Rectum (tissue), 1 donor: ENCODE measurements around a stretch of chr2.

DNA sequence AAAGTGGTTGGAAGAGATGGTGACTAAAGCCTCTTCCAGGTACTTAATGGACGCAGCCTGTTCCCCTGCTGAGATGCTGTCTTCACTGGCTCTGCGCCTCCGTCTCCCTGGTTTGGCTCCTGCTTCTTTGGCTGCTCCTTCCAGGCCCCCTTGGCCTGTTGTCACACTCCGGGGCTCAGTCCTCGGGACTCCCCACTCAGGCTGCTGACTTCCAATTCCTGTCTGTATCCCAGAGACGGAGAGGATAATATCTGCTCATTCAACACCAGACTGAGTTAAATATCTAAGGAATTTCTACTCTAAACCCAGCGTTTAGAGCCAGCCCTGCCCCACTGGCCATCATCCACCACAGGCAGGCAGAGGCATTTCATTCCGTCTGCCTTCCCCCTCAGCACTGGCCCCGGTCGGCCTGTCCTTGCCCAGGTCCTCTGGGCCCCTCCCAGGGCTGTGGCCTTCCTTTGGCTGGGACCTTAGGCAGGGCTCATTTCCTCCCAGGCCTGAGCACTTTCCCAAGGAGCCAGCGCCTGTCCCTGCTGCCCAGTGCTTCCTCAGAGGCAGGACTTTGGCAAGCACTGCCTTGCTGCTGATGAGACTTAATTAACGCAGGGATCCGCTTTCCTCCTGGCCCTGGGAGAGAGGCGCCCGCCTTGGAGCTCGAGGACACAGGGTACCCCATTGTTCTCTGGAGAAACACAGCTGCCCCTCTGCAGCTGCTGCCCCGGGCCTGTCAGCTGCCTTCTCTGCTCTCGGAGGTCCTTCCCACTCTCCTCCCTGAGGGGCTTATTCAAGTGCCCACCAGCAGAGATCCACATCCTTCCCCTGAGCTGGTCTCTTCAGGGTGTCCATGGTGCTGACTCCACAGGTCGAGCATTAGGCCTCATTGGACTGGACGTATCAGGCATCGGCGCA is 42.7 kb downstream of the ATOH8 start:
- PRO-cap: no peak

DNA sequence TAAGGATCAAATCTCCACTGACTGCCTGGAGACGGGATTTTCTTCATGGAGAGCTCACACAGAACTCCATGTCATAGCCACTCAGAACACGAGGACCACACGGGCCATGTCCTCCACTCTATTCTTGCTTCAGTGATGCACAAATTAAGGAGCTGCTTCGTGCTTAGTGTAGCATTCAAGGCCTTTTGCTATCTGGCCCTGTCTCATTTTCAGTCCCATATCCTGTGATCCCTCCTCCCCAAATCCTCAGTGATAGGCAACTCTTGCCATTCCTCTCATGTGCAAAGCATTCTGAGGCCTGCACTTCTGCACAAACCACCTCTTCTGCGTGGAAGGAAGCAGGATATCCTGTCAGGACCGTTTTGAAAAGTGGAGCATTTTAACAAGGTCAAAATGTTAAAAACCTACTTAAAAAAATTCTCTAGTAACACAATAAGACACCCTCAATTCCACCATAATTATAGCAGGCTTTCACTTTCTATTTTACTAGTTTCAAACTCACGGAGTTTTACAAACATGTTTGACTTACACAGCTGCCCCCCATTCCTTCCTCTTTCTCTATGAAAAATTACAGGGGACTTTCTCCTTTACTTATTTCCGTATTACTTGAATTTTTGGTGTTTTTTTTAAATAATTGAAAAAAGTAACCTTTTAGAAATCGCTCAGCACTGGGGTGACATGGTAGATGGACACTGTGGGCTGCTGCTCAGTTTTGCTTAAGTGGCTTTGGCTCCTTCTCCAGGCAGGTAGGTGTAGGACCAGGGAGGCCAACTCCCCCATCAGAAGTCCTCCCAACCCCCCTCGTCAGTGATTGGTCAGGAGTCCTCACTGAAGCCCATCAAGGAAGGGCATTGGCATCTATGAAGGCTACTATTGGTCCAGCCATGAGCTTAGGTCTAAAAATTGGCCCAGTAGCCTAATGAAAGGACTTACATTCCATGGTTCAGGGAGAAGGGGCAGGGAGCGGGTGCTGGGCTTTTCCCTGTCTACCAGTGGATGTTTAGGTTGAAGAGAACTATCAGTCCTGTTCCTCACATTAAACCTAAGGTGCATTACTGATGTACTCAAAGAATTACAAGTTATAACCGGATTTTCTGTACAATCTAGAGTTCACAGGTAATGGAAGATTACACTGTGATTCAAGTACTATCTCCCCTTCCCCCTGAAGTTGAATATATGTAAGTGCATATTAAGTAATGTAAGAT is 34.8 kb downstream of the ST3GAL5 start:
- PRO-cap: no peak

- PRO-cap: no peak
Measured at GRCh38 chr2:85954831-85955730, 66.3 kb upstream of the ST3GAL5 start.

GRCh38 chr2:86035729-86036298 is 69.9 kb downstream of the POLR1A start:
- PRO-cap: bidirectional peak, plus-strand start at chr2:86036196, minus-strand start at chr2:86036030

GRCh38 chr2:86482945-86483441 is 41.8 kb downstream of the KDM3A start:
- PRO-cap: no peak

DNA sequence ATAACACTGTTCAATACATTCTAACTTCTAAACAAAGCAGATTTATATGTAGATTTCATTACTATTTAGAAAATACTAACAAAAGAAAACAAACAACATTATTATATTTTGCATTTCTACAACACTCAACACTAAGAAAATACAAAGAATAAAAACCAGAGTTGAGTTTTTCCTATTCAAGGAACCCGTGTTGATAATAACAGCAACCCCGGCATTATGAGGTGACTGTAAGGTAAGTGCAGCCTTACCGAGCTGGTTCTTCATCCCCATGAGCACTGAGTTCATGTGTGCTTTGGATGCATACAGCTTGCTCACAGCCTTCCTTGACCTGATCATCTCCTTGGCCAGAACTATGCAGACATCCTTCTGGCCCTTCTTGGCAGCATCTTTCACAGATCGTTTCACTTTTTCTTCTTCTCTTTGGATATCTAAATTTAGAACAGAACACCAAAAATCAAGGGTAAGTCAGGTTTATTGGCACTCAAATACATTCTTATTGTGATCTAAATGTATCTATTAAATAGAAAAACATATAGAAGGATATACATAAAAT is 34.2 kb downstream of the CHMP3 start:
- PRO-cap: no peak

- PRO-cap: no peak
Measured at GRCh38 chr2:86548629-86549236, 14.5 kb downstream of the CHMP3 start.

- PRO-cap: no peak
Measured at GRCh38 chr2:87018946-87019477, 2.6 kb downstream of the PLGLB1 start.

GRCh38 chr2:87075749-87076861 is 54.5 kb upstream of the PLGLB1 start:
- PRO-cap: bidirectional peak, plus-strand start at chr2:87075944, minus-strand start at chr2:87075902; unidirectional peak, minus-strand start at chr2:87076150; unidirectional peak, minus-strand start at chr2:87076341; unidirectional peak, minus-strand start at chr2:87076429; bidirectional peak, plus-strand start at chr2:87077045, minus-strand start at chr2:87076757

DNA sequence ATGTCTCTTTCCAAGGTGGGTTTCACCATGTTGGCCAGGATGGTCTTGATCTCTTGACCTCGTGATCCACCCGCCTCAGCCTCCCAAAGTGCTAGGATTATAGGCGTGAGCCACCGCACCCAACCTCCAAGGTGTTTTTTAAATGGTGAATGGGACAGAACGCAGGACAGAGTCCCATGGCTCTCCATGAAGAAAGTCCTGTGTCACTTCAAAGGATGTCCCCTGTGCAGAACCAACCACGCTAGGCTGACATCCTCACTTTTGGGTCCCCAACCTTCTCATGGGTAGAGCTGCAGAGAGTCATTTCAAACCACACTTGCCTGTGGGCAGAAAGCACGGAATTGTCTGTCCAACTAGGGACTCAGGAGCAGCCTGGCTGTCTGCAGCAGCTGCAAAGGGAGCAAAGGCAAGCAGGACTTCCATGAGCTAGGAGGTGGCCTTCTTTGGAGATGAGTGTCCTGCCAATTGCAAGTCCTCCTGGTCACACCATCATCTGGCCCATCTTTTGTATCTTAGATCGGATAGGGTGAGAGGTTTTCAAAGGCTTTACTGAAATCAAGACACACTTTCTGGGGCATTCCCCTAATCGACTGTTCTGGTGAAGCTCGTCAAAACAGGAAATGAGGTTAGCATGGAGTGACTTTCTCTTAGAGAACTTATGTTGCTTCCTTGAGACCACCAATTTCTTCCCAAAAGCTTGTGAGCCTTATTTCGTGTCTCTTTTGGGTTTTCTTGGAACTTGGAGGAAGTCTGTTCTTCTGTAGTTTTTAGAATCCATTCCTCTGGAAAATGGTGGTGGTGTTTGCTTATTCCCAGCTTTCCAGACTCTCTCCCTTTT is 222.4 kb upstream of the PLGLB2 start:
- PRO-cap: no peak

DNA sequence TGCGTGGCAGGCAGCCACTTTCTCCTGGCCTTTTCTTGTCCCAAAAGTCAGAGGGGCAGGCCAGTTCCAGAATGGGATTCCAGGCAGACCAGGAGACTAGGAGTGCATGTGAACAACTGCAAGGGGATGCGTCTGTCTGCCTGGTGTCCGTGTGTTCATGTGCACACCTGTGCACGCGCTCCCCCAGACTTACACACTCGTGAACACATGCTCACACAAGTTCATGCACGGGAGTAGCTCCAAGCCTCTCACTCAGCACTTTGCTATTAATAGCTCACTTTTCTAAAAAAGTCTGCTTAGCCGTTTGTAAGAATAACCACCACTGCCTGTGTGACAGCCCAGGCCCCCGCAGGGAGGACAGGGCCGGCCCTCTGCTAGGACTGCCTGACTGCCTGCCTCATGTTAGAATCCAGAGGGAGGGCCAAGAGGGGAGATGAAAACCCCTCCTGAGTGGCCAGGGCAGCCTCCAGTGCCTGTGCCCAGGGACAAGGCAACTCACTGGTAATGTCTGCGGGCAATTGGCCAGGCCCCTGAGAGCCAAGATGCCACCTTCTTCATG is 153.0 kb upstream of the PLGLB2 start:
- PRO-cap: no peak

DNA sequence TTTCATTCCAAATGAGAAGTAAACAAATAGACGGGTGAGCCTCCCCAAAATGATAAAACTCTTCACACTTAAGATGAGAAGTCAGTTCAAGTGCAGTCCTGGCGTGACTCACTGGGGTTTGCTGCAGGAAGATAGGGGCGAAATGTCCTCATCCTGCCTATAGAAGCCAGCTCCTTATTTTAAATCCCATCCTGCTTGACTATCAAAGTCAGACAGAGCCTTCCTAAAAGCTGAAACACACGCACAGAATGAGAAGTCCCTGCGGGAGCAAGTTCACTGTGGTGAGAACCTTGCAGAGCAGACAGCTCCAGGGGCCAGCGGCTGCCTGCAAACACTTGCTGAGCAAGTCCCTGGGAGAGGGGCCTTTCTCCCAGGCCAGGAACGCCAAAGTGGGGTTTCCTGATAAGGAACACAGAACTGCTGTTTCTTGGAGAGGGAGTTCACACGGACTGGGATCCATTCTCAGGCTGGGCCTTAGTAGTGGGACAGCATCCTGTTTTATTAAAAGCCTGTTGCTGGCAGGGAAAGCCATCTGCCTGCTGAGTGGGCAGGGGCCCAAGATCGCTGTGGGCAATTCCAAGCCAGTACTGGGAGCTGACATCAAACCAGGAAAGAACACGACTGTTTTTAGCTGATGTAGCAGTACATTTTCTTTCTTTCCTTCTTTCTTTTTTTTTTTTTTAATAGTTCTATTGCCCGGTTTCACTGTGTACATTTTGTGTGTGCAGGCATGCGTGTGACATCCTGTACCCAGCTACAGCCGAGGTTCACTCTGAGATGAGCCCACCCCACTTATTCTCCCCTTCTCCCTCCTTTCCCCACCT is 143.8 kb upstream of the PLGLB2 start:
- PRO-cap: no peak

DNA sequence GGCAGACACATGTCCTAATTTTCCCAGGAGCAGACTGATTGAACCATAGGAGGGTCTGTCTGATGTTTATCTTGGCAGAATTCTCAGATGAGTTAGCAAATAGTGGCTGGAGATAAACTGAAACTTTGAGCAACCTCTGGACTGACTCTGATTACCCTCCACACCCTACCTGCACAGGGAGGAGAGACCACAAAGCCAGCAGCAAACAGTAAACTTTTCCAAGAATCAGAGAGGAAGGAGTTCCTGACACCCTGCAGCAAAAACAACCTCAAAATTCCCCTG is 89.9 kb upstream of the PLGLB2 start:
- PRO-cap: no peak

GRCh38 chr2:88171181-88171422 is 956 bp downstream of the THNSL2 start:
- PRO-cap: no peak

DNA sequence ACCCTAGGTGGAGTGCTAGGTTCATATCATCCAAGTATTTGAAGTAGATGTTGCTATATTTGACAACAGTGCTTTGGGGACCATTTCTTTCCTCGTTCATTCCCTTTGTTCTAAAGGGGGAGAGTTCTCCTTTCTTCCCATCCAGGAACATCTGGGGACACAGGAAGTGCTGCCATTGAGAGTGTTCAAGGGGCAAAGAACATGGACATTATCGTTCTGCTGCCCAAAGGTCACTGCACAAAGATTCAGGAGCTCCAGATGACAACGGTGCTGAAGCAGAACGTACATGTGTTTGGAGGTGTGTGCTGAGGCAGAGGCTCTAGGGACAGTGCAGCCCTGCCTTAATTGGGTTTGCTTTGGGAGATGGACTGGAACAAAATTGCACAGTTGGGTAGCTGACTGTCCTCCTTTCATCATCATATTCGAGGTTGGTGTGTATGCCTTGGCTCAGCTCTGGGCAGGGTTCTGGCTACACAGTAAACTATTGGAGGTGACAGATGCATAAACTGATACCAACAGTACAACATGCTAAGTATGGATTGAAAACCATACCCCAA is 5.0 kb downstream of the THNSL2 start:
- PRO-cap: no peak

- PRO-cap: no peak
Measured at GRCh38 chr2:88265670-88265938, 95.5 kb downstream of the THNSL2 start.

DNA sequence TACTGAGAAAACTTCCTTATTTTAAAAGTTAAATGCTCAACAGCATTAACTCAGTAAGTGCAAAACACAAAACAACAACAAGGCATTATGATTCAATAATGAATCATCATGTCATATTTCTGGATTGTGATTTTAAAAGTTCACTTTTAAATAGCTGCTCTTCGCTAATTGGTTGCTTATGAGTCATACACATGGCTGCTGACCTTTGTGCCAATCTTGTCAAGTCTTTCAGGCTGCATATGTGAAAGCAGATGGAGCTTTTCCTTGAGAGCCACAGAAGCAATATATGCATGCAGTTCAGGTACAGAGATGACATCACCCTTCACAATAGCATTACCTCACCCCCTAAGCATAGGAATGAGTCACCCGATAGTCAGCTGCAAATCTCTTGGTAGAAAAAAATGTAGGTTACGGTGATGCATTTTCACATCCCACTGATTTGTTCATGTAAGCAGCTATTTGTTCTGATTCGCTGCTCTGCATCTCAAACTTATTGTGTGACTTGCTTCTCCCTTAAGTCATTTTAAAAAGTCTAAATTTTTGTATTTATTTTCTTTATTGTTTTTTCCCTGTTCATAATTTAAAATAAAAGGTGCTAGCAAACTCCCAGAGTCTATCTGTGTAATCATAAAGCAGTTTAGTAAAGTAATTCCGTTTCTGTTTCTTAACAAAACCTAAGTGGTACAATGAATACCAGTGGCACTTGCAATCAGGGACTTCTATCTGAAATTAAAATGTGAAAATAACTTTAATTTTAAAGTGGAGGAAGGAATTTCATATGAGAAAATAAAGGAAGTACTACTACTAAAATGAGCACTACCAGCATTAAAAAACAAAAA is 27.1 kb downstream of the EIF2AK3 start:
- PRO-cap: bidirectional peak, plus-strand start at position 462 of the sequence, minus-strand start at position 284 of the sequence

DNA sequence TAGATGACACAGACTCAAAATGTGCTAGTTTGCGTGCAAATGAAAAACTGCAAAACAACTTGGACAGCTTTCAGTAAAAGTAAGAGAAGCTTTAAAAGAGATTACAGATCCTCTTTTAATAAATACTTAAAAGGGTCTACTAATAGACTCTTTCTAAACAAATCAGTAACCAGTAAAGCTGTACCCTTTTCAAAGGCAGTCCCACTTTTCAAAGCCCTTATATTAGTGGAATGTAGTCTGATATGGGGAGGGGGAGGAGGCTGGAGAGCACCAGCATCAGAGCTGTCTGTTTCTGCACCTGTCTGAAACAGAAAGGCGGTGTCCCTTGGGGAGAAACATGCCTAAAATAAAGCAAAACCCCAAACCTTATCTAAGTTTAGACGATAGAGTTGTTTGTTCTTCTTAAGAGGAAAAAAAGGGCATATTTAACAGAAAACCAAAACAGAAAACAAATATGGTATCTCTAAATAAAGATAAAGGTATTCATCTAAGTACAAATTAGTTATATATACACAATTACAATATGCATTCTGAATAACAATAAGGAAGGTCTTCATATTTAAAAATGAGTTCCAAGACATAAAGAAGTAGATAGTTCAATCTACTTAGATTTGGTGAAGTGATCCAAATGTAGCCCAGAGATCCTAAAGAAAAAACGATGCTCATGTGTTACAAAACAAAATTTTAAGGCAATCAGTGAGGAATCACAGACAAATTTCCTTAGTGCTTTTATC is 20.5 kb downstream of the EIF2AK3 start:
- PRO-cap: bidirectional peak, plus-strand start at position 246 of the sequence, minus-strand start at position 215 of the sequence

- PRO-cap: no peak
Measured at GRCh38 chr2:88615710-88616563, 11.3 kb downstream of the EIF2AK3 start.

GRCh38 chr2:88885871-88886398 is 194.5 kb downstream of the RPIA start:
- PRO-cap: no peak